Zone of skin (tissue), 1 donor: ENCODE measurements around a stretch of chrX.

DNA sequence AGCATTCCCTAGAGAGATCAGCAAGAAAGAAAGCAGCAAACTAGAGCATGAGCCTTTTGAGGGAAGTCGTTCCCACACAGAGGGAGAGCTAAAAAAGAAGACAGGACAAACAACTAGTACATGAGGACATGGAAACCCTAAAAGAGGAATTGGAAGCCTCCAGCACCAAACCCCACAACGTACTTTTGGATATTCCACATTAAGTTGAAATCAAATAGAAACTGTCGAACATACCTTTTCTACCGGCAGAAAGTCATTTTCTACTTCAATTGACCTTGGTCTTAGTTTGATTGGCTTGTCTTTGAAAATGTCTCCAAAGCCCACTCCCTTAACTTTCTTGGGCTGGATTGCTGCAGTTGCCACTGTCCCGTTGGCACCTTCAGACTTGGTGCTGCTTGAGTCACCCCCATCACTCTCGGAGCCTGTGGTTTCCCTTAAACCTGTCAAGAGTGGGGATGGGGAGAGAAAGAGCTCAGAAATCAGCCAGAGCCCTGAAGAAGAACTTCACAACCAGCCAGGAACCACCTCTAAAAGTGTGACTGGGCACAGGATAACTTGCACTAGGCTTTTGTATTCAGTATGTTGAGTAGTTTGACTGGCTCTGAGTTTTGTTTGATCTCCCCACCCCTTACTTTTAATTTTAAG, 168.4 kb upstream of the MAP3K15 start:
- RRBS, result no CpG with 5 or more reads among the region's 6 CpGs

- RRBS, result no CpG with 5 or more reads among the region's 9 CpGs
Observed at GRCh38 chrX:19883934-19884682, 3.3 kb downstream of the SH3KBP1 start.

DNA sequence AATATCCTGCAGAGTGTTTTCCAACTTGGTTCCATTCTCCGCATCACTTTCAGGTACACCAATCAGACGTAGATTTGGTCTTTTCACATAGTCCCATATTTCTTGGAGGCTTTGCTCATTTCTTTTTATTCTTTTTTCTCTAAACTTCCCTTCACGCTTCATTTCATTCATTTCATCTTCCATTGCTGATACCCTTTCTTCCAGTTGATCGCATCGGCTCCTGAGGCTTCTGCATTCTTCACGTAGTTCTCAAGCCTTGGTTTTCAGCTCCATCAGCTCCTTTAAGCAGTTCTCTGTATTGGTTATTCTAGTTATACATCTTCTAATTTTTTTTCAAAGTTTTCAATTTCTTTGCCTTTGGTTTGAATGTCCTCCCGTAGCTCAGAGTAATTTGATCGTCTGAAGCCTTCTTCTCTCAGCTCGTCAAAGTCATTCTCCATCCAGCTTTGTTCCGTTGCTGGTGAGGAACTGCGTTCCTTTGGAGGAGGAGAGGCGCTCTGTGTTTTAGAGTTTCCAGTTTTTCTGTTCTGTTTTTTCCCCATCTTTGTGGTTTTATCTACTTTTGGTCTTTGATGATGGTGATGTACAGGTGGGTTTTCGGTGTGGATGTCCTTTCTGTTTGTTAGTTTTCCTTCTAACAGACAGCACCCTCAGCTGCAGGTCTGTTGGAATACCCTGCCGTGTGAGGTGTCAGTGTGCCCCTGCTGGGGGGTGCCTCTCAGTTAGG, 45.8 kb downstream of the BCLAF3 start:
- RRBS, result no CpG with 5 or more reads among the region's 14 CpGs

GRCh38 chrX:19954070-19954543, 36.8 kb downstream of the BCLAF3 start:
- RRBS, result no CpG with 5 or more reads among the region's 2 CpGs

DNA sequence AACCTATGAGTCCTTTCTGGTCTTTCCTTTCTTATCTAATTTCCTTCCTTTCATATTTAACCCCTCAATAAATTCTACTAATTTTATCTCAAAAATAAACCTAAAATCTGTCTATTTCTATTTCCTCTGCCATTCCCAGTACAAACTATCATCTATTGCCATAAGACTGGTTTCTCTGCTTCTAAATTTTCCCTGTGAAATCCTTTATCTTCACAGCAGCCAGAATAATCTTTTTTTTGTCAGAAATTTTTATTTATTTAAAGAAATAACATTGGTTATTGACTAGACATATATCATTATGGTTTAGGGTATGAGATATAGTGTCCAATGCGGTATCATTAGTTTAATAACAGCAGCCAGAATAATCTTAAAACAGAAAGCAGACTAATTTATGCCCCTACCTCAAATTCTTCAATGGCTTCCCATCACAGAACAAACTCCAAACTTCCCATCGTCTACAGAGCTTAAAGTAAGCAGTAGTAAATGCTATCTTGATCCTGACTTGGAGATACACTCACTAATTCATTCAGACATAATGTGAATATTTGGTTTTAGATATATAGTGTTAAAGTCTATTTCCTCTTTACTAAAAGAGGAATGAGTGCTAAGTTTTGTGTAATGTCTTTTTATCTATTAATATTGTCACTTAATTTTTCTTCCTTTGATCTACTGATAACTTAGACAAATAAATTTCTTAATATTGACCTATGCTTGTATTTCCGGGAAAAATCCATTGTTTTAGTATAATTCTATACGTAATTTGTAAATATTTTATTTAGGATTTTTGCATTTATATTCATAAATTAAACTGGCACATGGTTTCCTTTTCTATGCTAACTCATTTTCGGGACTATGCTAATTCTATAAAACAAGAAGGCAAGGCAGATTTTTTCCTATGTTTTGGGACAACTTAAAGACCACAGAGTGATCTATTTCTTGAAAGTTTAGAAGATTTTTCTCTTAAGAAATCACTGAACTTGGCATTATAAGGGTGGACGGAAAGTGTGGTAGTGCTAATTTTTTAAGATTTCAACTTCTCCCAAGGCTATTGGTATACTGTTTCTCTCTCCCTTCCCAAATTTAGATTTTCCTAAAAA, 44.0 kb downstream of the RPS6KA3 start:
- RRBS, result no CpG with 5 or more reads among the region's 6 CpGs

DNA sequence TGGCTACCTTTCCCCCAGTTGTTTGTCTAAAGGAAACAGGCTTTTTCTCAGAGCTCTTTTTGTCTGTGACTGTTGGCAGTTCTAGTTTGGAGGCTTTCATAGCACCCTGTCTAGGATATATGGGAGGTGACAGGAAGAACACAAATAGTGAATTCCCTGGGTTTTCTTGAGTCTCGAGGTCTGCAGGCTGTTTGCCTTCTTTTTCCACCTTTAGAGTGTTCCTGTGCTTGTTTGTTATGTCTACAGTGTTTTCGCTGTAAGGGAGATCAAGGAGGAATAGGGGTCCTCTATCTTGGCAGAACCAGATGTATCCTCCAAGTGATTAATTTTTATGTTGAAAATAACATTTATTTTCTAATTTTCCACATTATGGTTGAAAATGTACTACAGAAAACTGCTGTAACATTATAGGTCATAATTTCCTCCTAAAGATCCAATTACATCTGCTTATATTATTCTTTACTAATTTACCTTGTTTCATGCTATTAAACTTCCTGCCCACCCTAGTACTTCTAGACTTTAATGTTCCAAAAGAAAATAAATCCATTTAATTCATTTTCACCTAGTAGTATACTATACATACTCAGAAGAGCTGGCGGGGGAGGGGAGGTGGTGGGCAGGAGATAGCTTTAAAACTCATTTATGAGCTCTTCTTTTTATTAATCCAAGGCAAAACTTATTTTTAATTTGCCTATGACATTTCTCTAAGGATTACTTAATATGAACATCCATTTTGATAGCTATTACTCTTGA, 13.2 kb downstream of the RPS6KA3 start:
- RRBS, result no CpG with 5 or more reads among the region's 3 CpGs

DNA sequence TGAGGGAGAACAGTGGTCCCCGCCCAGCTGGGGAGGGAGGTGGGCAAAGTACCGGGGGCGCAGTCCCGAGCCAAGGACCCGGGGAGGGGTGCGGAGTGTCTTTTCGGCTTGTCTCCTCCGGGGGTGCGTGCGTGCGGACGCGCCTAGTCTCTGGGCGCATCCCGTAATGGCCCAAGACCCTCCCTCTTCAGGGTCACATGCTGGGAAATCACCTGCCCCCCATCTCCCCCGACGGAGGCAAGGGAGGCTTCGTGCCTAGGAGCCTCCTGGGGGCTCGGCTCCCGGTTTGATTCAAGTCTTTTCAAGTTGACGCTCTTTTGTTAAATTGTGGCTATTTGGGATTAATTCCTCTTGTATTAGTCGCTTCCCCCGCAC, 609 bp upstream of the RPS6KA3 start:
- RRBS, result 20% methylated on average over 2 of the region's 23 CpGs

DNA sequence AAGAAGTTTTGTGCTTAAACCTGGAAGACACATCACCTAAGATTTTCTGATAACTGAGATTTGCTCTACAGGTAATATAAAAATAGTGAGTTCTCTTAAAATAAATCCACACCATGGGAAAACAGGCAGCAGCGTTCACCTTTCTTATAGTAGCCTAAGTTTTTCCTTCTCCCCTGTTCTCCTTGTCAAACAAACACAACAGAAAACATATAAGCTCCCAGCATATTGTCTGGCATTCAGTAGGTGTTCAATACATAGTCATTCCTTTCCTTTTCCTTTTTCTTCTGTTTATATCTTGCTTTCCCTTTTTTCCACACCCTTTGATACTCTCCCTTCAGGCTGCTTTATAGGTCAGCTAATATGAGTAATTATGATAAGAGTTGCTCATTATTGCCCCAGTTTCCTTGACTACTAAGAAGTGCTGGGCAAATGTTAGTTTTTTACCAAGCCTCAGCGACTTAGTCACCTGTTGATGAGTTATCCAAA, 111.3 kb upstream of the RPS6KA3 start:
- RRBS, result no CpG with 5 or more reads among the region's 2 CpGs

- RRBS, result no CpG with 5 or more reads among the region's 3 CpGs
Observed at GRCh38 chrX:21153429-21154021, 220.7 kb upstream of the CNKSR2 start.

DNA sequence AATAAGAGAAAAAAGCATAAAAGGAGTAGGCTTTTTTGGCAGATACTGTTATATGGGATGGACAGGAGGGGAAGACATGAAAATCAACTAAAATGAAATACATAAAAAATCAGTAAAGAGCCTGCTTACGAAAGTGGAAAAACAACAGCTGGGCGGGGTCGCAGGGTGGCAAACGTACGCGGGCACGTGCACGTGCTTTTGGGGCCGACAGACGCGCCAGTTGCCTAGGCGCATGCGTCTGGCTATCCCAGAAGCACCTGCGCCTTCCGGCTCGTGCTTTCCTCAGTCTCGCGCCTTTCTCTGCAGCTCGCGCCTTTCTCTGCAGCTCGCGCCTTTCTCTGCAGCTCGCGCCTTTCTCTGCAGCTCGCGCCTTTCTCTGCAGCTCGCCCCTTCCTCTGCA, 204 bp downstream of the YY2 start:
- RRBS, result no CpG with 5 or more reads among the region's 27 CpGs

DNA sequence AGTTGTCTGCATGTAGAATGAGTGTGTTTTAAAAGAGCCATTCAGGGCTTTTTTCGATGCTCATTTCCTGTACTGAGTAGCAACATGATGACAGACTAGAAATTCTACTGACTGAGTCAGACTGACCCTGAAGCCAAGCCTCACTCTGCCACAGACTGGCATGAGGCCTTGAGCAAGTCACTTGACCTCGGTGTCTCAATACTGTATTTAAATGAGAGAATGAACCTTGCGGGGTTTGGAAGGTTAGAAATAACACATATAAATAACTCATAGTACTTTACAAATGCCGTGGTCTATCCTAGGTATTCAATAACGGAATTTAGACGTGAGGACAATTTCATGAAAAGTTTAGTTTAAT, 7.9 kb upstream of the SMS start:
- RRBS, result no CpG with 5 or more reads among the region's 6 CpGs

DNA sequence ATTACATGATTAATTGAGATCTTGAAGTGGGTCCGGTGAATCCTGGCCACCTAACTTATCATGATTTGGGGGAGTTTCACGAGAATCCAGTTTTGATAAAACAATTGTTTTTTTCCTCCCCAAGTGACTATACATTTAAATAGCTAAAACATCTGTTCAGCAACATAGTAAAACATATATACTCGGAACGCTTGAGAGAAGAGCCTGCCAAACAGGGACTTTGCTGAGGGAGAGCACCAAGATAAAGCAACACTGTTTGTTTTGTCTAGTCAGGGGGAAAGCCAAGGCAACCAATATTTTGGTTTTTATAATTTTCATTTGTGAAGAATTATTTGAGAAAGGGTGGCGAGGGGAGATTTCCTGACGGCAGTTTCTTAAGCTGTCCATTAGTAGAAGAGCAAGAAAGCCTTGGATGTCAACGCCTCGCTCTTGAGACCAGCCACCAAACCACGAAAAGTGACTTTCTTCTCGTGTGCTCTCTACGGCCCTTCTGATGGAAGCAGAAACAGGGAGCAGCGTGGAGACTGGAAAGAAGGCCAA, 458 bp downstream of the PHEX start:
- RRBS, result no CpG with 5 or more reads among the region's 12 CpGs

DNA sequence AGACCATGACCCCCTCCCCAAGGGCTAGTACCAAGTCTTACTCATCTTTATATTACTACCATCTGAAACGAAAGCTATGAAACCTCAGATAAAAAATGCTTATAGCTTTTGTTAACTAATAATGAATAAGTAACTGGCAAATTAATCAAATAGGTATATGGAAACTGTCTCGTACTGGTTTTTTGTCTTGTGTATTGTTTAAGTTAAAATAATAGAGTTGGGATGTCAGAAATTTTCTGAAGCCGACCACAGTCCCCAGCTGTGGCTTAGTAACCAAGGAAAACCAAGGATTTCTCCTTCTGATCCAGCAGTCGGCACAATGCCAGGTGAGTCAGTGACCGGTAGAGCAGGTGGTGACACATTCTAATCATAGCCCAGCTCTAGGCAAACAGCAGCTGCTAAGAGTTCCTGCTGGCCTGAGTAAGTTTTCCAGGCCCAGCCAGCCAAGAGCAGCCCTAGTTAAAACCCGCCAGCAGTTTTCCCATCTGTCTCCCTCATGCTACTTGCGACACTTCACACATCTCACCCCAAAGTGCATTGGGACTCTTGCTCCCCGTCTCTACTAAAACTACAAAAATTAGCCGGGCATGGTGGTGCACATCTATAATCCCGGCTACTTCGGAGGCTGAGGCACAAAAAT, 163.2 kb upstream of the PRDX4 start:
- RRBS, result no CpG with 5 or more reads among the region's 11 CpGs

GRCh38 chrX:23668473-23668761, 1.1 kb downstream of the PRDX4 start:
- RRBS, result no CpG with 5 or more reads among the region's 2 CpGs

- RRBS, result no CpG with 5 or more reads among the region's 11 CpGs
Observed at GRCh38 chrX:23811006-23811599, 28.1 kb downstream of the SAT1 start.

DNA sequence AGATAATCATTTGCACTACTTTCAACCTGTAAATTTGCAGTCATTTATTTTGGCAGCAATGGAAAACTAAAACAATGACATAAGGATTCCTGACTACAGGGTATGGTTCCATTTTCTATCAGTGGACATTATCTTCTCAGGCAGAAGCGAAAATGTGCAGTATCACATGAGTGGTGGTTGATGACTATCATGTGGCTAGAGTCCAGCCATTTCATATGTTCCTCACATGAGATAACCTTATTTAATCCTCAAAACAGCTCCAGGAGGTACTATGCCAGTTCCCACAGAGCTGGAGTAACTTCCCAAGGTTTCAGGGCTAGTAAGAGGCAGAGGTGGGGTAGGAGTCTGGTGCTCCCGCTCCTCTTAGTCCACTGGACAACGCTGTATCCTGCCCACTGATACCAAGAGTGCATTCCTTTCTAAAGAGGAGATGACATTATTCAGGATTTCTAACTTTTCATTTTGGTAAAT, 61.8 kb downstream of the SAT1 start:
- RRBS, result no CpG with 5 or more reads among the region's 3 CpGs

DNA sequence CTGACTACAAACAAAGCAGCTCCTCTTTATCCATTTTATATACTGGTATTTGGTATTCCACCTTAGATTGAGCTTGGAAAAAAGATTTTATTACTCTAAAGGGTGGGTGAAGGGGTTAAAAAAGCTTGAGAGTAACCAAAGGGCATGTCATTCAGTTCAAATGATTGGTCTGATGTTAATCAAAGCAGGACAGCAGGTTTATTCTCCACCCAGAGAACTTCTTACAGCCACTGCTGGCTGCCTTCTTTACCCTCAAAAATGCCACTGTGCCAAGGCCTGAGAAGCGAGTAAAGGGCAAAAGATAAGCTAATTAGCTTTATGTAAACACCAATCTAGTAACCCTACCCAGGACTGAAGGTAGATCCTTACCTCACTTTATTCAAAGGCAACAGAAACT, 28.1 kb downstream of the APOO start:
- RRBS, result no CpG with 5 or more reads among the region's 1 CpG

- RRBS, result no CpG with 5 or more reads among the region's 8 CpGs
Observed at GRCh38 chrX:24014444-24015242, 12.3 kb downstream of the KLHL15 start.

- RRBS, result 41% methylated on average over 12 of the region's 26 CpGs
Observed at GRCh38 chrX:24024268-24024833, 2.6 kb downstream of the KLHL15 start.

GRCh38 chrX:24026371-24026883, 559 bp downstream of the KLHL15 start:
- RRBS, result no CpG with 5 or more reads among the region's 13 CpGs